Helper T cell (primary cell): Measurements from ENCODE around the gene MFSD10.

DNA sequence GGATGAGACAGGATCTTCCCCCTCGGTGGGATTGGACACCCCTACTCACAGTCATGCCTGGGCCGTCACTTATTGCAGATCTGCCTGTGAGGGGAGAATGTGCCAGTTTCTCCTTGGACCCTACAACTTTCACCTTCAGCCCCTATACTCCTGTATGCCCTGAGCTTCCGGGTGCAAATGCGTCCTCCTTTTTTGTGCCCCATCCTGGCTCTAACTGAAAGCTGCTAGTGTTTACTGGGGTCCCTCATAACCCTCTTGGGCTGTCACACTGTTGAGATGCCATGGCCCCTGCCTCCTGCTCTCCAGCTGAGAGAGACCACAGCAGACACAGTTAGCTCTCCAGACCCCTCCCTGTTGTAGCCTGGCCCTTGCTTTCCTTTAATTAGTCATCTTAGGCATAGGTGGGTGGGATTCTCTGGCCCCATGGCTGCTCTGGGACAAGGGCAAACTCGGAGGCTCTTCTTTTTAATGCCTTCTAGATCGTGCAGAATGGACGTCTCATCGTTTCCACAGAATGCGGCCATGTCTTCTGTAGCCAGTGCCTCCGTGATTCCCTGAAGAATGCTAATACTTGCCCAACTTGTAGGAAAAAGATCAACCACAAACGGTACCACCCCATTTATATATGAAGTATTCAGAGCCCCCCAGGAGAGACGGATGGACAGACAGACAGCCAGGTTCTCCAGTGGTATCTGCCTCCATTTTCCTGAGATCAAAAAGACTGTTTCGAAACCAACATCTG, 23.1 kb upstream of the FAM193A start:
- PRO-cap, 2 experiments: no peak in any of the 2 experiments

DNA sequence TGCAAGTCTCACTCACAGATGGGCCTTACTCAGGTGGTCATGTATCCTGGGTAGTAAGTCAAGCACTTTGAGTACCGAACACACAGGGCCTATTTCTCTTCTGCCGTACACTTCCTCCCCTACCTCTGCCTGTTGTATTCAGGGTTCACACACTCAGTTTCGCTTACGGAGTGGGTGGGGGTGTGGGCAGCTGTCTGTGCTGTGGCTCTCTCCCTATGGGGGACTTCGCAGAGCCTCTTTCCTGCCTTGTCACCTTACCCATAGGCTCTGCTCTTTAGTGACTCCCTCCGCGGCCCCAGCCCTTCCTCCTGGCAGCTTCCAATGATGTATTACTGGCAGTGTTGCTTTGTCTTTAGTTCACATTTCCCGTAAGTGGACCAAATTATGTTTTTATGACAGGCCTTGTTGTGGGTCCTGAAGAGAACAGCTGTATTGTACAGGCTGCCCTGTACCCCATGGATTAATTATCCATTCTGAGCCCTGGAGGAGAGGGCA, 34.4 kb downstream of the FAM193A start:
- PRO-cap, 2 experiments: peak in 2 of 2 experiments; most common plus-strand start position 335 of the sequence (in 1); most common minus-strand start position 102 of the sequence (in 1)

DNA sequence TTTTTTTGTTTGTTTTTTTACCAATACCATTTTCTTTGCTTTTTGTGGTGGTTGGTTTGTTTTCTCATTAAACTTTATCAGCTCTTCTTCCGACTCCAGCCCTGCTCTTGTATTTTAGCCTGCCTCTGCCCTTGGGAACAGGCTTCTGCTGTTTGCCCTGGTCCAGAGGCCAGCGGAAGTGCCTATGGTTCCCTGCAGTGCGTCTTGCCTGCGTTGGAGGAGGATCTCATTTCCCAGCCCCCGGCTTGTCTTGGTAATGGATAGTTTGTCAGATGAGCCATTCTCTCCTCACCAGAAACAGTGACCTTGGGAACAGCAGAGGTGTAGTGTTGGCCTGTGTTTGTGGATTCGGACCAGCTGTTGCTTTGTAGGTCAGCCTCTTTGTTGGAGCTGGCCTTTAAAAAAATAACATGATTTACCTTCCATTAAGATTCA, 60.9 kb downstream of the FAM193A start:
- PRO-cap, 2 experiments: no peak in any of the 2 experiments

GRCh38 chr4:2662776-2663297, 93.3 kb downstream of the TNIP2 start:
- PRO-cap, 2 experiments: no peak in any of the 2 experiments

- PRO-cap, 2 experiments: no peak in any of the 2 experiments
Measured at GRCh38 chr4:2788231-2788919, 4.5 kb upstream of the SH3BP2 start.

DNA sequence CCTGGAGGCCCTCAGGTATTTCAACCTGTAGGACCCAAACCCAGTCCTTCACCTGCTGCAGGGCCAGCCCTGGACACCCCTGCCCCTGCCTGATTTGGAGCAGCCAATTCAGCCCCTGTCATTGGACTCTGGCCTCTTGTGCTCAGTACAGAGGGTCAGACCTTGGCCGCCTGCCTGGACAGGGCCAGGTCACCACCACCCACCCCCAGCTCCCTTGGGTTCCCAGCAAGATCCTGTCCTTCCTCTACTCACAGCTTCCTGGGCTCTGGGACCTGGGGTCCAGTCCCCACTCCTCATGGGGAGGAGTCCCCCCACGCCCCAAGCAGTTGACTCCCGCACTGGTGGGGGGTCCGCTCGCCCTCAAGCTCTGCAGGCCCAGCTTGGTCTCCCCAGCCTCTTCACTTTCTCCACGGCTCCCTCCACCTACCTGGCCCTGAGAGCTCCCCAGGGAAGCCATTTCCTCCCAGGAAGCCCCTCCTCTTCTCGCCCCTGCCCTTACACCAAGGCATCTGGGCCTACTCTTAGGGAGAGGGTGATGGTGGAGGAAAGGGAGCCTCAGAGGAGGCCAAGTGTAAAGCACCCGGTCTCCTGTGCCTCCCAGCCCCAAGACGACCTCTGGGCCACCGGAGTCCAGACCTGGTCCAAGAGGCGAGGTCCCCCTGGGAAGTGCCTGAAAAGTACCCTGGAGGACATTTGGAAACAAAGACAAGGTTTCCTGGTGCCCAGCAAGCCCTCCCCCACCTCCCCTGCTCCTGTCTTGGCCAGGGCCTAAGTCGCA, 816 bp upstream of the SH3BP2 start:
- PRO-cap, 2 experiments: no peak in any of the 2 experiments

DNA sequence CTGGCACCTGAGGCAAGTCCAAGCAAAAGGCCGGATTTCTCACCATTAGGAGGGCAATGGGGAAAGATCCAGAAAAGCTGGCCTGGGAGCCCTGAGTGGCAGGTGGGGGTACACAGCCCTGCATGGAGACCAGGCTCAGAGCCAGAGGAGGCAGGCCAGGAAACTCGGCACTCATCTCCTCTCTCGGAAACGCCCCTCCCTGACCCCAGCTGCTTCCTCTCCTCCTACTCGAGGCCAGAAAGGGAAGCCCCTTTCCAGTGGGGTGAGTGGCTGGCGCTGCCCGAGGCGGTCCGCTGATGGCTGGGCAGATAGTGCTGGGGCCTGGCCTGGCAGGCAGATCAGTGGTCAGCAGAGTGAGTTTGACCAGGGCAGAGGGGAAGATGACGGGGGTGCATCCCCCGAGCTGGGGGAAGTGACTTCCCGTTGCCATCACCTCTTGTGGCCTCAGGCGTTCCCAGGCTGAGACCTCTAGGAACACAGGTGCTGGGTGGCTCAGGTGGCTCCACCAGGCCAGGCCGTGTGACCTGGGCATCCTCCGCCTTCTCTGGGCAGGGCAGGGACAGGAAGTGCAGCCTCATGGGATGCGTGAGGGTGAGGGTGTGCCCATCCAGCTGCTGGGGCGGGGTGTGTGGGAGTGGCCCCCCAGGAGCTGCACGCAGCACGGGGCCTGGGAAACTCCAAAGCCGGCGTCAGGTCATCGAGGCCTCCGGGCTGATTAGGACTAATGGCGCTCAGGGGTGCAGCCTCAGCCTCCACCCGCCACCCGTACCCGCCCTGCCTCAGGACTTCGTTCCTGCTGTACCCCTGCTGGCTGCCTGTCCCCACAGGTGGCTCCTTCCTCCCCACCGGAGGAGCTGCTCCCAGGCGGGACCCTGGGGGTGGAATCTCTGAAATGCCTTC, 5.7 kb downstream of the SH3BP2 start:
- PRO-cap, 2 experiments: no peak in any of the 2 experiments

DNA sequence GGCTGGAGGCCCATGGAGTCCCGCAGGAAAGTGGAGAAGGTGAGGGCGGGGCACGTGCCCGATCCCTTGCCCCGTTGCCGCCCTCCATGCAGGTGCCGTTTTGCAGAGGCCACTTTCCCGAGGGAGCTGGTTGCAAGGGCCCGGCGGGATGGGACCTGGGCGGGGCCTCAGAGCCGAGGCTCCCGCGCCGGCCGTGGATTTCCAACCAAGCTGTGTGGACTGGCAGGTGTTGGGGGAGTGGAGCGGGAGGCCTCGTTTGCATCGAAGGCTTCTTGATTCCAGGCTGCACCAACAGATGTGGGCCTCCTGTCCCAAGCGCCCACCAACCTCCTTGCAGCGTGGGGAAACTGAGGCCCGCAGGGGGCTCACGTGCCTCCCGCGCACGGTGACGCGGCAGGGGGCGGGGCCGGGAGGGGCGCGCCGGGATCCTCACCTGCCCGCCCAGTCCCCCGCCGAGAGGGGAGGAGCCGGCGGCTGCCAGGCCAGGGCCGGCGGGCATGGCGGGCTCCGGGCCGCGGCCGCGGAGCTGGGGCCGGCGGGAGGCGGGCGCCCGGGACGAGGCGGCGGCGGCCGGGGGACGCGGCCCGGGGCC, 24.9 kb downstream of the SH3BP2 start:
- PRO-cap, 2 experiments: peak in 2 of 2 experiments; most common plus-strand start position 444 of the sequence (in 1); most common minus-strand start position 299 of the sequence (in 1)

- PRO-cap, 2 experiments: no peak in any of the 2 experiments
Measured at GRCh38 chr4:2877773-2878413, 34.2 kb downstream of the ADD1 start.

DNA sequence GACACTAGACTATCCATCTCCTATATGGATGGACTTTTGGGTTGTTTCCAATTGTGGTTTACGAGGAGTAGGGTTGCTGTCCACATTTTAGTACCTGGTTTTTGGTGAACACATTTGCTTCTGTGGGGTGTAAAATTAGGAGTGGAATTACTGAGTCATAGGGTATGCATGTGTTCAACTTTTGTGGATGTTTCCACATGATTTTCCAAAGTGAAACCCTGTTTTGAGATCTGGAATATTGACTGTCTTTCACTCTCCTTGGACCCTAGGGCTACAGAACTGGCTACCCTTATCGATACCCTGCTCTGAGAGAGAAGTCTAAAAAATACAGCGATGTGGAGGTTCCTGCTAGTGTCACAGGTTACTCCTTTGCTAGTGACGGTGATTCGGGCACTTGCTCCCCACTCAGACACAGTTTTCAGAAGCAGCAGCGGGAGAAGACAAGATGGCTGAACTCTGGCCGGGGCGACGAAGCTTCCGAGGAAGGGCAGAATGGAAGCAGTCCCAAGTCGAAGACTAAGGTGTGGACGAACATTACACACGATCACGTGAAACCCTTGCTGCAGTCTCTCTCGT, 30.0 kb downstream of the MFSD10 start:
- PRO-cap, 2 experiments: no peak in any of the 2 experiments

- PRO-cap, 2 experiments: peak in 2 of 2 experiments; most common minus-strand start chr4:2922756 (in 1)
Measured at GRCh38 chr4:2922636-2923038, 12.0 kb downstream of the MFSD10 start.

GRCh38 chr4:2934705-2935064, at the start of gene MFSD10:
MFSD10 (minus strand) TSS chr4:2934825.
- PRO-cap, 2 experiments: peak in 2 of 2 experiments; most common plus-strand start chr4:2934916 (in 2); most common minus-strand start chr4:2934825 (in 1)

GRCh38 chr4:2935079-2935731, 580 bp upstream of the MFSD10 start:
- PRO-cap, 2 experiments: no peak in any of the 2 experiments

DNA sequence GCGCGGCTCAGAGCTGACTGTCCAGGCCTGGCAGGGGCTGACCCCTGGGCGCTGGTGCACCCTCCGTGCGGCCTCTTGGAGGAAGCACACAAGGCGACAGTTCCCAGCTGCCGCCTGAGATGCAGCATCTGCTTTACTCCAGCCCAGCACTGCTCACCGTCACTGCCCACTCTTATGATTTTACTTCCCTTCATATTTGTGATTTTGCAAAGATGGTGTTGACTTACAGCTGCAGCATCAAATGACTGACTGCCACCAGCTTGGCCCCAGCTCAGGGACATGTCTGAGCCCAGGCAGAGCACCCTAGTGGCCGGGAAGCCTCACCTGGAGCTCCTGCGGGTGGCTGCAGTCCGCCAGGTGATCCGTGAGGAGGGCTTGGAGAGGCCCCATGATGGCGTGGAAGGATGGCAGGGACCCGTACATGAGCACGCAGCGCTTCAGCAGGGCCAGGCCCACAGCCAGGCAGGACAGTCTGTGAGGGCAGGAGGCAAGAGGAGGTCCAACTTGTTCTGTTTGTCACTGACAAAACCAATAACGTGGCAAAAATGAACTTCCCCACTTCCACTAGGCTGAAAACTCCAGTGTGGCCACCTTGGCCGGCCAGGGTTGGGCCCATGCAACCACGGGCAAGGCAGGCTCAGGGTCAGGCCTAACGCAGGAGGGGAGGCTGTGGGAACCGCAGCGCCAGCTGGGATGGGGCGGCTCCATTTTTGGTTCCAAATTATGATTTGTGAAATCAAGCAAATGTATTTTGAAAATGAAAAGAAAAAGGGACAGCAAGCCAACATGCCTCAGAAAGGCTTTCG, 6.8 kb upstream of the MFSD10 start:
- PRO-cap, 2 experiments: no peak in any of the 2 experiments

- PRO-cap, 2 experiments: no peak in any of the 2 experiments
Measured at GRCh38 chr4:2954175-2954624, 9.0 kb downstream of the NOP14 start.

GRCh38 chr4:3040346-3040981, 34.0 kb upstream of the HTT start:
- PRO-cap, 2 experiments: no peak in any of the 2 experiments

- PRO-cap, 2 experiments: peak in 2 of 2 experiments; most common plus-strand start chr4:3041911 (in 1); most common minus-strand start chr4:3041778 (in 2)
Measured at GRCh38 chr4:3041047-3042248, 33.0 kb upstream of the HTT start.

- PRO-cap, 2 experiments: peak in 2 of 2 experiments; most common minus-strand start chr4:3073963 (in 1)
Measured at GRCh38 chr4:3073468-3074289, 802 bp upstream of the HTT start.

DNA sequence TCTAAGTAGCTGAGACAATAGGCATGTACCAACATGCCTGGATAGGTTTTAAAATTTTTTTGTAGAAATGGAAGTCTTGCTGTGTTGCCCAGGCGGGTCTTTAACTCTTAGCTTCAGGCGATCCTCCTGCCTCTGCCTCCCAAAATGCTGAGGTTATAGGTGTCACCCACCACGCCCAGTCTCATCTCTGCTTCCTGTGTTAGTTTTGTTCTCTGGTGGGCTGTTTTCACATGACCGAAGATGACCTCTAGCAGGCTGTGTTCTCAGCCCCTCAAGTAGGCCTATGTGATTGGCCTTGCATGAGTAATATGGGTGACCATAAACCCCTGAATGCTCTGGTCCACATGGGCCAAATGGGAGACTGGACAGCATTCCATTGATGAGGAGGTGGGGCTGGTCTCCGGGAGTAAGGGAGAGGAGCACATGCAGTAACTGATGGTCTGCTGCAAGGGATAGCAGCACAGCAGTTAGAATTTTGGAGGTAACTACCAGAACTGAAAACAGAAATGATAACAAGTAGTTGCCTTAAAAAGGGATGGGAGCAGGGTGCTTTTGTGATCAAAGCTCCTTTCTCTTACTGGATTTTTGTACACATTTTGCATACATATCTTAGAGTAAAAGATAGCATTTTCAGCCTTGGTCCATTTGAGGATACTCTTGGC, 56.6 kb upstream of the MSANTD1 start:
- PRO-cap, 2 experiments: no peak in any of the 2 experiments

DNA sequence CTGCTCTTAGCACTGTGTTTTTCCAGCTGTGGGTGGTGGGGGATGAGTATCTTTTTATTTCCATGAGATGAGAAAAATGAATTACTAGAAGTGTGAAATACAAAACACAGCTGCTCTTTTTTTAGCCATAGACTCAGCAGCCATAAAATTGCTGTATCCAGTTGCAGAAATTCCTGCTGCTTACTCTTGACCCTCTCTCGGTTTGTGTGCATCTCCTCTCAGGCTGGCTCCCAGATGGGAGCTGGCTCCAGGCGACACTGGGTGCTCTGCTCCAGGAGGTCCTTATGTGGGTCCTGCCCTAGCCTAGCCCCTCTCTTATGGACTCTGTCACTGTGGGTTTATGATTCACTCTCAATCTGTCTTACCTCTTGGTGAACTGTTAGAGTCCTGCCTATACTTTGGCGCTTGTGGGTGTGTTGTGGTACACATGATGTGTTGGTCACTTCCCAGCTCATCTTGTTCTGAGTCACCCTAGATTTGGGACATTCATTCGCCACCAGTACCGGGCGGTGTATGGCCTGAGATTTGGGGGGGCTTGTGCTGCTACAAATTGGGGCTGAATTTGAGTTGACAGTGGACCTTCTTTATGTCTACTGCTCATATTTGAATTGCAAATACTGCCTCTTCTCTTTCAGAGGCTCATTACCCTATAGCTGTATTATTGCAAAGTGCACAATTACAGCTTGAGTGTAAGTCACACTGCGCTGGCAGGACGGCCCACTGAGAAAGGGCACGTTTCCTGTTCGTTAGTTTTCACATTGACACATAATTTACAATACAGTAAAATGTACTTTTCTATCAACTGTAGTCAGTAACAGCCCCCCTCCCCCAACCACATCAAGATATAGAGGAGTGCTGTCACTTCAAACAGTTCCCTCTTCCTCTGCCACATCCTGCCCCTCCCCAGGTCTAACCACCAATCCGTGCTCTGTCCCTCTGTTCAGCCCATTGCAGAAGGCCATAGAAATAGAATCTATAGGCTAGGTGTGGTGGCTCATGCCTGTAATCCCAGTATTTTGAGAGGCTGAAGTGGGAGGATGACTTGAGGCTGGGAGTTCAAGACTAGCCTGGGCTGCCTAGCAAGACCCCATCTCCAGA, 46.9 kb upstream of the MSANTD1 start:
- PRO-cap, 2 experiments: no peak in any of the 2 experiments